Kidney epithelial cell (primary cell): ENCODE results near the gene MAP1LC3C.

DNA sequence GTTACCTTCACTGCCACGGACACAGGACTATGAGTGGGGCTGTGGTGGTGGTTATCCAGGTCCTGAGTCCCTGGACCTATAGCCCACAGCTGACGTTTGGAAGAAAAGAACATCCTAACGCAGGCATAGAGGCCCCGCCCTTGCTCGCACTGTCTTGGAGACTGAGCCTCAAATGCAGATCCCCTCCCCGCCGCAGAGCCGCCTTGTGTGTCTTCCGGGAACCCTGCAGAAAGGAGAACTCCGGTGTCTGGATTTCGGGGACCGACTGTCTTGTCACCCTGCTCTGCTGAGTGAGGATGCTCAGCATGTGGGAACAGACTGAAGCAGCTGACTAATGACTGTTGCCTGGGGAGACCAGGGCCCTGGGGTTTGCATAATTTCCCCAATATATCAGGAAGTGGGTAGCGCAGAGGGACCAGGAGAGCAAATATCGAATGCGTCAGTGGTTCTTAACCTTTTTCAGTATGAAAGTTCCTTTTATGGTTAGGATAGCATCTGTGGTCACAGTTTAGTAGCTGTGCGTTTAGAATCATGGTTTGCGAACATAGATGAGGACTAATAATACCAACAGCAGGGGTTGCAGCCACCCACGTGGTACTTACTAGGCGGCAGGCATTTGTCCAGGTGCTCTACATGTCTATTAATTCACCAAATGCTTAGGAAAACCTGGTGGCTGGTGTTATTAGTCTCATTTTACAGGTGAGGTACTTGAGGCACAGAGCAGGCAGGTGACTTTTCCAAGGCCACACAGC, 14.3 kb downstream of the GPR137B start:
- RAMPAGE, long total RNA, result no peak
- RRBS, result no CpG with 5 or more reads among the region's 19 CpGs

DNA sequence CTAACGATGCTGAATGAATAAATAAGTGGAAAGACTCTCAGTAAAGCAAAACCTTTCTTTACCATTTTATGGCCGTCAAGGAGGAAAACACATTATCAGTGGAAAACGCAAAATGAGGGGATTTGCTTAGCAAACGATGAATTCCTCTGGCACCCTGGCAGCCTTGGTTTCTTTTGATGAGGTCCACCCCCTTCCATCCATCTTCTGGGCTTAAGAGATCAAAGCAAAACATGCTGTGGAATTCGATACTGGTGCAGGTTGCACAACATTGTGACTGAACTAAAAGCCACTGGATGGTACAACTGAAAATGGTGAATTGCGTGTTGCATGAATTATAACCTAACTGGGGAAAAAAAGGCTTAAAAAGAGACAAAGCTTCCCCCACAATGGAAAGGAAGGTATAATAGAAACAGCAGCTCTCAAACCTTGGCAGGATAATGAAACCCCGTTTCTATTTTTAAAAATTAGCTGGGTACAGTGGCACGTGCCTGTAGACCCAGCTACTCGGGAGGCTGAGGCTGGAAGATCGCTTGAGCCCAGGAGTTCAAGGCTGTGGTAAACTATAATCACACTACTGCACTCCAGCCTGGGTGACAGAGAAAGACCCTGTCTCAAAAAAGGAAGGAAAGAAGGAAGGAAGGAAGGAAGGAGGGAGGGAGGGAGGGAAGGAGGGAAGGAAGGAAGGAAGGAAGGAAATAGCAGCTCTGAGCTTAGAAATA, 29.1 kb upstream of the LGALS8 start:
- RAMPAGE, long total RNA, result no peak
- RRBS, result no CpG with 5 or more reads among the region's 10 CpGs

GRCh38 chr1:236543232-236544170, 19.7 kb downstream of the LGALS8 start:
- RAMPAGE, long total RNA, result no peak
- RRBS, result no CpG with 5 or more reads among the region's 25 CpGs

- RAMPAGE, long total RNA, result no peak
- RRBS, result no CpG with 5 or more reads among the region's 6 CpGs
Measured at GRCh38 chr1:236551184-236551917, 27.6 kb downstream of the LGALS8 start.

DNA sequence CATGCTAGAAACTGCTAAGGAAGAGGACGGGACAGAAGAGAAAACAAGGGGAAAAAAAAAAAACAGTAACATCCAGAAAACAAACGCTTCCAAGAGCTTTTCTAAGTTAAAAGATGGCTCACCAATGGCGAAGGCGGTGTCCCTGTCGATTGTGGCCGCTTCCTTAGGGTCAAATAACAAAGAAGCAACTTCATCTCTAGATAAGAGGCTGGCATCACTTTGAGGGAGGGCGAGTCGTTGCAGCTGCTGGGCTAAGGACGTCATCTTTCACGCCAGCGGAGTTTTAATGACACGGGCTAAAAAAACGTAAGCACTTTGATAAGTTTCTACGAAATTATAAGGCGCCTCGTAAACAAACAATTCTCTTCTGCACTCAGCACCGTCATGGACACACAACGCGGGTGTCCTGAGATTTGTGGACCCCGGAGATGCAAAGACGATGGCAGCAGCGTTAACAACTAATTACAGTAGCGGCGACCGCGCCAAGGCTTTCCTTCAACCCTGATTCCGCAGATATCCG, 424 bp downstream of the HEATR1 start:
- RAMPAGE, long total RNA, result no peak
- RRBS, result 3% methylated on average over 5 of the region's 28 CpGs

DNA sequence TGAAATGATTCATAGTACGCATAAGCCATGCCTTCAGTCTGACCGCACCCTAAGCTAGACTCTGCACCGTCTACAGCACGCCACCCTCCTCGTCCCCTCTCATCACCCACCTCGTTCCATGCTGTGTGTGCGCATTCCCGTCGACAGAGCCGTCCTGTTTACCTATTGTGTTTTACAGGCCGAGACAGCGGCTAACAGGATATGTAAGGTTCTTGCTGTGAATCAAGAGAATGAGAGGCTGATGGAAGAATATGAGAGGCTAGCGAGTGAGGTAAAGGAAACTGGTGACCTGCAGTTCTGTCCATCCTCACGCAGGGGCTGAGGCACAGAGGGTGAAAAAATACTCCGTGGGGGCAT, 50.6 kb downstream of the ACTN2 start:
- RAMPAGE, long total RNA, result no peak
- RRBS, result no CpG with 5 or more reads among the region's 15 CpGs

DNA sequence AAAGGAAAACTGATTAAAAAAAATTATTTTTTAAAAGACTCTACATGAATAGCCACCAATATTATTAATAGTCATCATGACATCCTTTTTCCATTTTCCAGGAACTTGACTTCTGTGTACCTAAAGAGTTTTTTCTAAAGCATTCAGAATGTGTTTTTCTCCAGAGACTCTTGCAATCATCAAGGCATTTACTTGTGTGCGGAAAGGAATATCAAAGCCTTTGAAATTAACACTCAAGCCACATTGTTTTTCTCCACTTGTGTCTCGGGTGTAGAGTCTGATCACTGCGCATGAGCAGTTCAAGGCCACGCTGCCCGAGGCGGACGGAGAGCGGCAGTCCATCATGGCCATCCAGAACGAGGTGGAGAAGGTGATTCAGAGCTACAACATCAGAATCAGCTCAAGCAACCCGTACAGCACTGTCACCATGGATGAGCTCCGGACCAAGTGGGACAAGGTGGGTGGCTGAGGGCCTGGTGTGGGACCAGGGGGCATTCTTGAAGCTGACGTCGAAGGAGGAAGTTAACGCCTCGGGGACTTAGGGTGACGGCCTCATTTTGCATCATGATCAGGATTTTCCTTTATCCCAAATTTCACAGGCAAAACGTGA, 43.8 kb upstream of the MTR start:
- RAMPAGE, long total RNA, result no peak
- RRBS, result no CpG with 5 or more reads among the region's 17 CpGs

DNA sequence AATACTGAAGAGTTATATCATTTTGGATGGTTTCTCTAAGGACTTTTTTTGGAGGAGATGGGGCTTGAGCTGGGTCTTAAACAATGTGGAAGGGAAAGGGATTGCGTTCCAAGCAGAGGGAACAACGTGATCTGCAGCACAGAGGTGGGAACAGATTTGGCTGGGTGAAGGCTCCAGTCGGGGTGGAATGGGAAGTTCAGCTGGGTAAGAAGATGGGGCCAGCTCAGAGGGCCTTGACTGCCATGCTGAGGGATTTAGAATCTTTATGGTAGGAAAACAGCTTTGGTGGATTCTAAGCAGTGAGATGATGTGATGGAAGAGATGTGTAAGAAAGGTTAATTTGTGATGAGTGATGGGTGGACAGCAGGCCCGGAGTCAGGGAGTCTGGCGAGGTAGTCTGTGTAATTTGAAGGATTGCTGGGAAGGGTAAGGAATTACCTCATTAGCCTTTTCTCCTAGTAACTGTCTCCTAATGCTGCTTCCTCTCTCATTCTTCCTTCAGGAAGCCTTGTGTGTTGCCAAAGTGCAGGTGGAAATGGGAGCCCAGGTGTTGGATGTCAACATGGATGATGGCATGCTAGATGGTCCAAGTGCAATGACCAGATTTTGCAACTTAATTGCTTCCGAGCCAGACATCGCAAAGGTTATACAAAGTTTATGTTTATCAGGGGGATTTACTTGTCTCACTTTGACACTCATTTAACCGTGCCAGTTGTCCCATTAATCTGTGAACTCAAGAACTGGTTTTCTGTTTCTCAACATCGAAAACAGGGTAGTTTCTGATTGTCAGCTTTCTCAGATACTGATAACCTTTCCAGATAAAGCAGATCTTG, 40.2 kb downstream of the MTR start:
- RAMPAGE, long total RNA, result no peak
- RRBS, result no CpG with 5 or more reads among the region's 9 CpGs

- RAMPAGE, long total RNA, result no peak
- RRBS, result no CpG with 5 or more reads among the region's 15 CpGs
Measured at GRCh38 chr1:237047872-237048479, 6.0 kb downstream of the RYR2 start.

DNA sequence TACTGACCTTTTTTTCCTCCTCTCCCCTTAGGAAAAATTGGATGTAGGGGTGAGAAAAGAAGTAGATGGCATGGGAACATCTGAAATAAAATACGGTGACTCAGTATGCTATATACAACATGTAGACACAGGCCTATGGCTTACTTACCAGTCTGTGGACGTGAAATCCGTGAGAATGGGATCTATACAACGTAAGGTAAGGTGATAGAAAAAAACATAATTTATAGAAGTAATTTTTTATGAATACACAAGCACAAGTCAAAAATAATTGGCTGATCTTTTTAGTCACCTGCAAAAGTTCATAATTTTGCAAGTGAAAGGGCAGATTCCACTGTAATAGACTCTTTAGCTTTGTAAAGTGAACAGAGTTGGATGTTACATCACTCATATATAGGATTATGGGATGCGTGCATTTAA, 399.3 kb downstream of the RYR2 start:
- RAMPAGE, long total RNA, result no peak
- RRBS, result no CpG with 5 or more reads among the region's 5 CpGs

DNA sequence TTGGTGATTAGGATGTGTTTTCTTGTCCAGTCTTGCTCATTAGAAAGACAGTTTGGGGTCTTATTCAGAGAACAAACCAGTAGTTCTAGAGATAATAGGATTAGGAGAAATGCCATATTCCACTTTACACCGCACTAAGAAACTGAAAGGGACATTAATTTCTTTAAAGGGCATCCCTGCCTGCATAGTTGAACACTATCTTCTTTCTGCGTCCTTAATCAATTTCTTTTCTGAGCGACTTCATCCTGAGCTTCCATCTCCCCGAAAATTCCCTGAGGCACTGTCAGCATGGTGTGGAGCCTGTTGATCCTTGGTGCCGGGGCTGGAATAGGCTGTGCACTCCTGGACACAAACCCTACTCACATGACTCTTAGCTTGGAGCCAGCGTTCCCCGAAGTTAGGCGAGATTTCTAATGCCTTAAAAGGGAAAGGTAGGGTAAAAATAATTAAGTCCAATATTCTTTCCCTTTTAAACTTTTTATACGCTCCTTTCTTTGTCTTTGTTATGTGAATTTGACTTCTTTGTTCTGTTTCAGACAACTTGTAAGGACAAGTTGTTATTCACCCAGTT, 282.5 kb downstream of the CHRM3 start:
- RAMPAGE, long total RNA, result no peak
- RRBS, result no CpG with 5 or more reads among the region's 9 CpGs

GRCh38 chr1:239730240-239730816, 344.0 kb downstream of the CHRM3 start:
- RAMPAGE, long total RNA, result no peak
- RRBS, result no CpG with 5 or more reads among the region's 2 CpGs

DNA sequence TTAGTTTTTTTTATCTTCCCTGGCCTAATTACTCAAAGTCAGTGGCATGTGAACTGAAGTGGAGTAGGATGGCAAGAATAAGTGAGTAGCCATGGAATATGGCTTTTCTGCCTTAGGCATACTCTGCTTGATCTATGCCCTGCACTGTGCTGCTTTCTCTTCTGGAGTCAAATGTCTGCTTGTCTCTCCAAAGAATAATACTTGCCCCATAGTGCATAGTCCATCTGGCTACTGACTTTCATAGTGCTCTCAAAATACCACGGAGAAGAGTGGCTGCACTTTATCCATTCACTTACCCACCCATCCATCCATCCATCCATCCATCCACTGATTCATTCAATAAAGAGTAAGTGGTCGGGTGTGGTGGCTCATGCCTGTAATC, 13.3 kb downstream of the GREM2 start:
- RAMPAGE, long total RNA, result no peak
- RRBS, result no CpG with 5 or more reads among the region's 2 CpGs

DNA sequence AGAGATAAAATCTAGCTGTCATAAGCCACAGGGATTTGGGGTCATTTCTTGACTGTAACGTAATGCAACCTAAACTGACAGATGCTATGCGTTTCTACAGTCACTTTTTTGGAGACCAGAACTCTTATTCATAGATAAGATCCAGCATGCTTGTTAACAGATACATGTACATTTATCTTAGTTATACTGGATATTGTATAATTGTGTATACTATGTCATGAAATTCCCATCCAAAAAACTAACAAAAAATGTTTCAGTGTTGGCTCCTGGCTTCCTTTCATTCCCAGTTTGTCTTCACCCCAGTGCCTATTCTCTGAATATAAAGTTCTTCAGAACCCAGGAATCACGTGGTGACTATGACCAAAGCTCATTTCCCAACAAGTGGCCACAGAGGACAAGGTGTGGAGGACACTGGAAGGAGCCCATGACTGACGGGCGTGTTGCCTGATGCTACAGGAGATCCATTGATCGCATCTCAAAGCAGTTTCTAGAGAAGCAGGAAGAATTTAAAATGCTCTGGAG, 7.3 kb upstream of the GREM2 start:
- RAMPAGE, long total RNA, result no peak
- RRBS, result no CpG with 5 or more reads among the region's 6 CpGs

- RAMPAGE, long total RNA, result no peak
- RRBS, result no CpG with 5 or more reads among the region's 16 CpGs
Measured at GRCh38 chr1:240619755-240620289, 7.9 kb upstream of the GREM2 start.

DNA sequence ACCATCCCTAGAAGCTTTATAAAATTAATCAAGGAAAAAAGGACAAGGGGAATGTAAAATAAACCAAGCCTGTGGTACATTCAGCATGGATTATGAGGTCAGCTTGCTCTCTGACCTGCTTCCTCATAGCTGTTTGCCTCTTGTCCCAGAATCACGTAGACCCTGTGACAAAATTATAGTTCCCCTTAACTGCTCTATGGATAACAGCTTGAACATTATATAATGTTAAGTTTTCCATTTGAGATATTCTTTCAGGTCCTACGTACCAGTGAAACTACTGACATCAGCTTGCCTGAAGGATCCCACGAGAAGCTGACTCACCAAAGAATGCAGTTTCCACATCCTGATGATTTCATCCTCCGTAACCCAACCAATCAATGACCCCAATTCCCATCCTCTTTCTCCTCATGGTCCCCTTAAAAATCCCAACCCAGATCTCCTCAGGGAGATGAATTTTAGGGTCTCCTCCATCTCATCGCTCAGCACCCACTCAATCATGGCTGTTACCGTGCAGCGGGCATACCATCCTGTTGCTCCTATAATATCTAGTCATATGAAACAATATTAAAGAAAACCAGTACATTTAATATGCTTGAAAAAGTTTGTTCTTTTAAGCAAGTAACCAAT, 27.6 kb downstream of the CHML start:
- RAMPAGE, long total RNA, result no peak
- RRBS, result no CpG with 5 or more reads among the region's 7 CpGs

- RAMPAGE, long total RNA, result no peak
- RRBS, result no CpG with 5 or more reads among the region's 9 CpGs
Measured at GRCh38 chr1:241998921-241999578, at the start of gene MAP1LC3C. Gene MAP1LC3C (minus strand): TSS chr1:241999098.

GRCh38 chr1:243254249-243254871, 721 bp downstream of the CEP170 start:
- RAMPAGE, long total RNA, result no peak
- RRBS, result under 1% methylated on average over 9 of the region's 40 CpGs

DNA sequence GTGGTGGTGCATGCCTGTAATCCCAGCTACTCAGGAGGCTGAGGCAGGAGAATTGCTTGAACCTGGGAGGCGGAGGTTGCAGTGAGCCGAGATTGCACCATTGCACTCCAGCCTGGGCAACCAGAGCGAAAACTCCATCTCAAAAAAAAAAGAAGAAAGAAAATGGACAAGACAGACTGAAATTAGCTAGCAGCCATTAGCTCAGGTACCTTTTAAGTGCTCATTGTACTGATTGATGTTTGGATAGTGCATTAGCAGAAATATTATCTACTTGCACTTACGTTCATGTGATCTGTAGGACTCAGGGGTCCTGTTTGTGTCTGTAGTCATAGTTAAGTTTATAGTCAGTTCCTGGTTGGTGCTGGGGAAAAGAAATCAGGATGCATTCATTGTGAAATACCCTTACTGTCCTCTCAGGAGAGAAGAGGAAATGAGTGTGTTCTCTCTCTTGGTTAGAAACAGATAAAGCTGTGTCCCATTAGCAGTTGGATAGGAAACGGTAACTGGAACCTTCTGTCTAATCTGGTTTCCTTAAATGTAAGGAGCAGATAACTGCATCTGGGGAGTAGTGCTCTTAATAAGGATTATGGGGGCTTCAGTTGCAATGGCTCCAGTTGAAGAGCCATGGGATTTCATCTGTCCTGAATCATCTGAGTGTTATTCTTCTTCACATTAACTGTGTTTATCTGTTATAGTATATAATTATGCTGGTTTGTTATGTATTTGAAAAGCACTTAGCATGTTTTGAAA, 8.8 kb downstream of the SDCCAG8 start:
- RAMPAGE, long total RNA, result no peak
- RRBS, result no CpG with 5 or more reads among the region's 5 CpGs

DNA sequence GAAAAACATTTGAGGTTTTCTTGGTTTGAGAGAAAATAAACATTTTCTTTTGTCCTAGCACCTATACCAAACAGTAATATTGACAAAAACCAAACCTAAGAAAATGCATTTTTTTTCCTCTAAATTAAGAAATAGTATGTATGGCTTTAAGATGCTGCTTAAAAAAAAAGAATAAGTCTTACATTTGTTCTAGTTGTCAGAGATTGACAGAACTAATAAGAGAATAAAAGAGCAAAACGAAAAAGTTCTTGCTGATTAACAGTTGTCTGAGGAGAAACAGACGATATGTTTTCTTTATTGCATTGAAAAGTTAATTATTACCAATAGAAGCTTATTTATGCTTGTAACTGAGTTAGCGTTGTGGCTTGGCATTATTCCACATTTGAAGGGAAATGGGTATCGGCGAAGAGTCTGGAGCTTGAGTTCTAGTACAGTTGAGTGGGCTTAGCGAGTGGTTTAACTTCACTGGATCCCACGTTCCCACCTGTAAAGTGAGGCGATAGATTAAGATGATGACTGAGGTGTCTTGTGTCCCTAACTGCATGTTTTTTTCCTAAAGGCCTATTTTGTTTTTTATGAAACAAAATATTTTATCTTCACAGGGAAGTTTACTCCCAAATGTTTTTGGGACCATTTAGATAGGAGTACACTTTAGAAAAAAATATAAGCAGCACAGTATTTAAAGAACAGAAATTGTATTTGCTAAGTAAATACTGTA, 109.0 kb downstream of the SDCCAG8 start:
- RAMPAGE, long total RNA, result no peak
- RRBS, result no CpG with 5 or more reads among the region's 8 CpGs